Mesenchymal stem cell of Wharton's jelly (primary cell): ENCODE measurements around a stretch of chr1.

DNA sequence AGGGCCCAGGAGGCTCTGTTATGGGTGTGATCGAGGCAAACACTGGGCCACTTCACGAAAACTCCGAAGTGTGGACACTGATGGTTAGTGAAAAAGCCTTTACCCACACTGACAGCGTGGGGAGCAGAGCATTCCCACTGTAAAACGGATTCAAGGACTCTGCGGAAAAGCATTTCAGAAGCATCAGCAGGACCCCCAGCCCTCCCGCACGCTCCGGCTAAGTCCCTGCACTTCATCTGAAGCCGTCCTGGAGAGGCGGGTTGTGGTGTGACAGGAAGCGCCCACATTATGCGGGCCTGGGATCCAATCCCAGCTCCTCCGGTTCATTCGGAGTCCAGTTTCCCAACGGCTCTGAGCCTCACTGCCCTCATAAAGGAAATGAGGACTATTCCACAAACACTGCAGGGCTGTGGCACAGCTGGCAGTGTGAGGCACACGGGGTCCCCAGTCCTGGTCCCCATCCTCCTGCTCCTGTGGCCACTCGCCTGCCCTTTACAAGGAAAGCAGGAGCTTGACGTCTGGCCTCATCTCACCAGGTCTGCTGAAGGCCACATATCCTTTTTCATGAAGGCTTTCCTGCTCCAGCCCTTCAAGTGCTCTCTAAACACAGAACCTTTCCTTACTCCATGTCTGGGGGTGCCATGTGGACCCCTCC lies 63.2 kb downstream of the MRPL37 start:
- CAGE, long polyA plus RNA: no peak

GRCh38 chr1:54281759-54282429 lies 81.9 kb downstream of the MRPL37 start:
- CAGE, long polyA plus RNA: no peak

- CAGE, long polyA plus RNA: no peak
These were observed 85.2 kb downstream of the MRPL37 start for GRCh38 chr1:54285161-54285580.

DNA sequence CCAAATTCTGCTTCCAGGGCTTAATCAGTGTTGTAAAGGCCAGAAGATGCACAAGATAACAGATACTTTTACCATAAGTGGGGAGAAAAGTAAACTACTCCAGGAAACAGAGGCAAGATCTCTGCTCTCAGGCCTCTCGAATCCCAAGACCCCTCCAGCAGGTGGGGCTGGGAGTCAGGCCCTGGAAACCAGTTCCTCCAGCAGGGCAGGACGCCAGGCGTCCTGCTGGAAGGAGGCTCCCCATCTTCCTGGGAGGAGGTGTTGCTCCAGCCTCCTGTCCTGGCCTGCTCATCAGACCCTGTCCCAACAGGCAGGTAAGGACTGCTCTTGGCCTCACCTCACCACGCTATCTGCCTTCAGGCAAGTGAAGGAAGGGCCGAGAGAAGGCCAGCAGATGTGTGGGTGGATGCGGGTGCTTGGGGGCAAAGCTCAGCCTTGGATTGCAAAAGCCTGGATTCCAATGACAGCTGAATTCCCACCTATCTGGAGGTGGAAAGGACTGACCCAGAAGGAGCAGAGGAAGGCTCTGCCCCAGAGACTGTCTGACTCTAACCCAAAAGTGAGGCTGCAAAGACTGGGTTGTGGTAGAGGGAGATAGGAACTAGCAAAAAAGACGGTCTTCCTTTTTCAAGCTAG lies 123.4 kb downstream of the MRPL37 start:
- CAGE, long polyA plus RNA: no peak

DNA sequence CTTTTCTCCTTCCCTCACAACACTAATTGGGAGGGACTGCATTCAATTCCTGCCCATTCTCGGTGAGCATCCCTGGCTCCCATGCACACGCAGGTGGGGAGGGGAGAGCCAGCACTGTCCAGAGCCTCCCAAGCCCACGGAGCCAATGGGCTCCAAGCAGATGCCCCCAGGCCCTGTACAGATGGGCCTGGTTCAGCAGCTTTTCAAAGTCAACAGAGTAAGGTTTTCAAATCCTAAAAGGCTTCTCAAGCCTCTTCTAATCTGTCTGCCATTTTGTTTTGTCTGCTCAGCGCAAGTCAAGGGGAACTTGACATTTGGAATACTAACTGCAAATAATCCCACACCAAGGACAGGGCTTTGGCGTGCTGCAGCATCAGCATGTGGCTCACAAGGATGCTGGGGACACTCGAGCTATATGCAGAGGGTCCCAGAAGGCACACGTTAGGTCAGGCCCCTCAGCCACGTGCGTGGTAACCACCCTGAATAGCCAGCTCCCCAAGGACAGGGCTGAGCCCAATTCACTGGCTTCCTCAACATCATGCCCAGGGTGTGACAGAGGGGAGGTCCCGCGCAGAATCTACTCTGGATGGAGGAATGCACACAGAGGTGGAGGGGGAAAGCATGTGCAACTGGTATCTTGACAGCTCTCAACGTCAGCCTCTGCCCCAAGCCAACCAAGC lies 136.6 kb downstream of the MRPL37 start:
- CAGE, long polyA plus RNA: no peak

GRCh38 chr1:54378143-54379284 lies 169.5 kb upstream of the ACOT11 start:
- CAGE, long polyA plus RNA: no peak

DNA sequence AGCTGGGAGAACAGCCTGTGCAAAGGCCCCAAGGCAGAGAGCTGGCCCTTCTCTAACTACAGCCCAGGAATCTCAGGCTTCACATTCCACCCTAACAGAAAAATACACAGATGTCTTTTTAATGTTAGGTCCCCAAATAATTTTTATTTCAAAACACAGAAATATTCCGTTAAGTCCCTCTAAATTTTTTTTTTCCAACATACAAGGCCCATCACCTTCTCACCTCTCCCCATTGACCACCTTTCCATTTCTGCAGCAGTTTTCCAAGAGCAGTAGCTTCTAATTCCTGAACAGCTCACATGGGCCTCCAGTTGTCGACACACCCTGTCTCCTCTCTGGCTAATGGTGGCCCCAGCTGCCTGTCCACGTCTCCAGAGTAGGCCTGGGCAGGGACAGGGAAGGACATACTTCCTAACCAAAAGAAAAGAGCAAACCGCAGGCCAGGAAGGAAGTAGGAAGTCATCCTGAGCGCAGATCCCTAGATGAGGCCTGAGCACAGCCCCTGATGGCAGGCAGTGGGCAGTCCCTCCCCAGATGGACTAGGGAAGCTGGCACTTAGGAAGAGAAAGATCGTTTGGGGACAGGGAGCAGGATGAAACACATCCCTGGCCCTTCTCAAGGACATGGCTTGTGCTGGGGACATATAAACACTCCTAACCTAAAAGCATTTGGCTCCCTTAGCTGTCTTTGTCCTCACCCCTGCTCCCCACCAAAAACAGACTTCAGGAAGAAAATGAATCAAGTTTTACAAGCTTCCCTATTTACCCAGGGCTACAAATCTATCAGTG lies 163.2 kb upstream of the ACOT11 start:
- CAGE, long polyA plus RNA: no peak

DNA sequence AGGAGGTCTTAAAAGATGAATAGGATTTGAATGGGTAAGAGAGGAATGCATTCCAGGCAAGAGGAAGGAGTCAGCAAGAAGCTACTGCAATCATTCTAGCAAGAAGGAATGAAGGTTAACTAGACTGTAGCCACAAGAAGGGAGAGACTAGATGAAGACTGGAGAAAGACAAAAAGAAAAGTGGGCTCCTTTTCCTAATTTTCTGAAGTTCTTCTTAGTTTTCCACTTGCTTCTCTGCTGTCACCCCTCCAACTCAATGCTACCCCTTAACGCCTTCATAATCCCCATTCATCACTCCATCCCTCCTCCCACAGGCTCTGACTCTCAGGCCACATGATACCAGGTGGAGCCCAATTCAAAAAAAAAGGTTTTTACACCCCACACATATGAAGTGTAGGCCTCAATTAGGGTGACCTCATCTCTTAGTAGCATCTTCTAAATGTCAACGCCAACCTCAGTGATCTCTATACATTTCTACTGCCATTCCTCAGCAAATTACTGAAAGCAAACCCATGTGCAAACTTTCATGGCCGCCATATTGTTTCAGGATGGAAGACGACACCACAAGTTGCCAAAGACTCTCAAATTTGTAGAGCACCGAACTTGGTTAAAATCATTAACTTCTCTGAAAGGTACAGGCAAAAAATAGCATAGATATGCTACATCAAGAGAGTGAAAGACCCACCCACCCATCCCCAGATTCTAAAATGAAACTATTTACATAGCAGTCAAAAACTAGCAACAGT lies 148.3 kb upstream of the ACOT11 start:
- CAGE, long polyA plus RNA: no peak

DNA sequence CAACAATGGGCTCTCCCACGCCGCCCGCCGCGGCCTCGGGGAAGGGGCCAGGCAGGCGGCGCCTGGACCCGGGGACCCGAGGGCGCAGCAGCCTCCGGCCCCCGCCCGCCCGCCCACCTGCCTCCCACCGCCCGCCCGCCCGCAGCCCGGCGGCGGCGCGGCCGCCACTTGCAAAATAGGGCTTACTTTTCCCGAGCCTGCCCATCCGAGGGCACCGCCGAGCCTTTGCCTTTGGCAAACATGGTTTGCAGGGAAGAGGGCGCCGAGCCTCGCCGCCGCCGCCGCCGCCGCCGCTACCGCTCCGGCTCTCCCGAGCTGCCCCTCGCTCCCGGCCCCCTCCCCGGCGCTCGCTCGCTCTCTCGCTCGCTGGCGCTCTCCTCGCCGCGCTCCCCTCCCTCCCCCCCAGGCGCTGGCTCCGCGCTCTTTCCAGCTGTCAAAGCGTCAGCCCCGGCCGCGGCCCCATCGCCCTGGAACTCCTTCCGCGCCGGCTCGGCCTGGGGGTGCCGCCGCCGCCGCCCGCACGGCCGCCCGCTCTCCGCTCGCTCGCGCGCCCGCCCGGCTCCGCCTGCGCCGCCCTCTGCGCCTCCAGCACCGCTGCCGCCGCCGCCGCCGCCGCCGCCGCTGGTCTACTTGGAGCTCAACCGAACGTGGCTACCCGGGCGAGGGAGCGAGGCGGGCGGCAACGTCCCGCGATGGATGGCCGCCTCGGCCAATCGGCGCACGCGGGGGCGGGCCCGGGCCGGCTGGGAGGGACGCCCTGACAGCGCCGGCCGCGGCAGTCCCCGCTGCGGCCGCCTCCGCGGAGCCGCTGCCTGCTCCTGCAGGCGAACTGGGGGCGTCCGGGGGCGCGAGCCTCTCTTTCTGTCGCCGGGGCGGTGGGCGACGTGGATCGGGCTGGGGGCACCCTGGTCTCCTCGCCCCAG lies 142.0 kb upstream of the ACOT11 start:
- CAGE, long polyA plus RNA: no peak

GRCh38 chr1:54474593-54475225 lies 73.3 kb upstream of the ACOT11 start:
- CAGE, long polyA plus RNA: no peak

- CAGE, long polyA plus RNA: no peak
These were observed 30.9 kb downstream of the FAM151A start for GRCh38 chr1:54592471-54592722.

DNA sequence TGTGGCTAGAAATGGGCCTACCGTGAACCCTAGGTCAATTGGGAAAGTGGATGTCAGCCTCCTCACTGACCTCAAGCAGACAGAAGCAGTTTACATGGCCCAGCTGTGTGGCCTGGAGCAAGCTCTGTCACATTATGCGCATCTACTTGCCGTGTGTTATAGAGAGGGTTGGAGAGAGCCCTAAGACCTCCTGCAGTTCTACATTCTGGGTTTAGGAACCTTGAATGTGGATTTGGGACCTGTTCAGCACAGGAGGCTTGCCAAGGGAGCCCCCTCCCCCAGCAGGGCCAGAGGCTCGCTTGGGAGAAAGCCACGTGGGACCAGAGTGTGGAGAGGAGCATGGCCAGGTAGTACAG lies 20.7 kb downstream of the PARS2 start:
- CAGE, long polyA plus RNA: no peak

DNA sequence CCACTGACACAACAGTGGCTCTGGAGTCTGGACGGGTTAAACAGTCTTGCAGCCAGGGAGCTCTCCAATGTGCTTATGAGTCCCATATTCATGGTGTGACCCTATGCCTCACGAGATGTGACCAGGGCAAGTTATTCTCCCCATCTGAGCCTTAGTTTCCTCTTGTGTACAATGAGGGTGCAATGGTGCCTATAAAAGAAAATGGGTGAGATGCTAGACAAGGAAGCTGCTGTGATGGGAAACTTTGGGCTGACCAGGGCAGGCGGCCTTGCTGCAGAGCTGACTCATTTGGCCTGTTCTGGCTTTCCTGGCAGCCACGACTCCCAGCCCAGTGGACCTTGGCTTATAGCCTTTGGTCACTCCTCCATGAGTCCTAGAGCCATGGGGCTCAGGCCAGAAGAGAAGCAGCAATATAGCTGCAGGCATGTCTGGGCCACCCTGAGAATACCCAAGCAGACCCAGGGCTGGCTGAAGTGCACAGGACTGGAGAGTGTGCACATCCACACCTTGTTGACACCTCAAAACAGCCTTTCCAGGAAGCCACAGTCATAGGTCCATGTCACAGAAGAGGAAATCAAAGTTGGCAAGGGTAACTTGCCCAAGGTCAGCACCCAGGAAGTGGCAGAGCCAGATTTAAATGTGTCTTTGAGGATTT lies 1.8 kb upstream of the LEXM start:
- CAGE, long polyA plus RNA: no peak

GRCh38 chr1:54851152-54852079 lies 35.6 kb downstream of the DHCR24 start:
- CAGE, long polyA plus RNA: no peak

DNA sequence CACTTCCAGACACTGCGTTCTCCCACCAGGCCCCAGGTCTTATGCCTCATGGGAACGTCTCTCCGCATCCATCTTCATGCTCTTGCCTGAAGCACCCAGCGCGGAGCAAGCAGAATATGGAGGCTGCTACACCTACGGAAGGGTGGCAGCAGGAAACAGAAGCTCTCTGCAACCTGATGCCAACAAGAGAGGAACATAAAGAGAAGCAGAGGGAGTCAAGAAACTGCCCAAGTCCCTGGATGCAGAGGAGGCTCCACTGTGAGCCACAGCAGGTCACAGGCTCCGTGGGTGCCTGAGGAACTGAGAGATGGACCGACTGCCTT lies 1.1 kb downstream of the DHCR24 start:
- CAGE, long polyA plus RNA: no peak

DNA sequence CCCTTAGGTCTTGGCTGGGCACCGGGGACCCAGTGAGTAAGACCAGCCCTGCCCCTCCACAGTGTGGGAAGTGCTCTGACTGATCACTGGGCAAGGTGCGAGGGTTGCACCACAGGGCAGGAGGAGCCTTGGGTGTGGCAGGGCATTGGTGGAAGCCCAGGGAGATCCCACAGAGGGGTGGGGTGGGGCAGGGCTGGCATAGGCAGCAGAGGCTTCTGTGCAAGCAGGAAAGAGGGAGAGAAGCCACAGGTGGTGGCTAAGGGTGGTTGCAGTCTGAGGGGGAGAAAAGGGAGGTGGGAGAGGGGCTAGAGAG lies 34.9 kb upstream of the TMEM61 start:
- CAGE, long polyA plus RNA: no peak

DNA sequence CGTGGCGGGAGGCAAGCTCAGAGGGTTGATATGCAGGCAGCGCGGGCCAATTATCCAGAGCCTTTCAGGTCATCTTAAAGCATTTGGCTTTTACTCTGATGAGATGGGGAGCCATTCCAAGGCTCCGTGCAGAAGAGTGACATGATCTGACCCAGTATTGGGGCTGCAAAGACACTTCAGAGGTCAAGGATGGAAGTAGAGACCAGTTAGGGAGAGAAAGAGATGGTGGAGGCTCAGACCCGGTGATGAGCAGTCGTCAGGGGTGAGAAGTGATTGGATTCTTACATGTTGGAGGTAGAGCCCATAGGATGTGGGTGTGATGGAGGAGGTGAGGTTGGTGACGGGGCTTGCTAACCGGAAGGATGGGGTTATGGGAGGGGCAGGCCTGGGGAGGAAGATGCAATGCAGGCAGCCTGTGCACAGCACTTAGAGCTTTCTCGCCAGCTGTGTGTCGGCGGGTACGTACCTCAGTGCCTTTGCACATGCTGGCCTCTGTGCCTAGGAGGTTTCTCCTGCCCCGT lies 3.0 kb upstream of the BSND start:
- CAGE, long polyA plus RNA: no peak

GRCh38 chr1:55053085-55053607 lies 13.8 kb downstream of the PCSK9 start:
- CAGE, long polyA plus RNA: no peak

DNA sequence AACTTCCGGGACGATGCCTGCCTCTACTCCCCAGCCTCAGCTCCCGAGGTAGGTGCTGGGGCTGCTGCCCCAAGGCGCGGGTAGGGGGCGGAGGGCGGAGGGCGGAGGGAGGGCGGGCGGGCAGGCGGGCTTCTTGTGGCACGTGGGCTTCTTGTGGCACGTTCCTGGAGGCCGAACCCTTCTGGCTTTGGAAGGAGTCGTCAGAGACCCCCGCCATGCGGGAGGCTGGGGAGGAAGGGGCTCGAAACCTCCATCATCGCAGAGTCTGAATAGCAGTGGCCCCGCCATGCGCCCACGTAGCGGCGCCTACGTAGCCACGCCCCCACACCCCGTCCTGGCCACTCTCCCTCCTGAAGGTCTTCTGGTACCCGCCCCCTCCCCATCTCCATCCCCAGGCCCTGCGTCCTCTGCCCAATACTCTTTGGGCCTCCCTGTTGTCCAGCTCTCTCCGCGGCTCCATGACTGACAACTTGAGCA lies 16.8 kb downstream of the PCSK9 start:
- CAGE, long polyA plus RNA: no peak

GRCh38 chr1:55093533-55094281 lies 54.4 kb downstream of the PCSK9 start:
- CAGE, long polyA plus RNA: no peak